Mesenteric fat pad (tissue), 1 donor: ENCODE measurements around the gene BTBD6.

- PRO-cap = no peak
Observed at GRCh38 chr14:104150190-104150555, 11.8 kb downstream of the KIF26A start.

- PRO-cap = no peak
Observed at GRCh38 chr14:104158744-104159420, 20.5 kb downstream of the KIF26A start.

- PRO-cap = no peak
Observed at GRCh38 chr14:104223836-104224269, 85.5 kb downstream of the KIF26A start.

- PRO-cap = no peak
Observed at GRCh38 chr14:104224270-104225044, 86.1 kb downstream of the KIF26A start.

DNA sequence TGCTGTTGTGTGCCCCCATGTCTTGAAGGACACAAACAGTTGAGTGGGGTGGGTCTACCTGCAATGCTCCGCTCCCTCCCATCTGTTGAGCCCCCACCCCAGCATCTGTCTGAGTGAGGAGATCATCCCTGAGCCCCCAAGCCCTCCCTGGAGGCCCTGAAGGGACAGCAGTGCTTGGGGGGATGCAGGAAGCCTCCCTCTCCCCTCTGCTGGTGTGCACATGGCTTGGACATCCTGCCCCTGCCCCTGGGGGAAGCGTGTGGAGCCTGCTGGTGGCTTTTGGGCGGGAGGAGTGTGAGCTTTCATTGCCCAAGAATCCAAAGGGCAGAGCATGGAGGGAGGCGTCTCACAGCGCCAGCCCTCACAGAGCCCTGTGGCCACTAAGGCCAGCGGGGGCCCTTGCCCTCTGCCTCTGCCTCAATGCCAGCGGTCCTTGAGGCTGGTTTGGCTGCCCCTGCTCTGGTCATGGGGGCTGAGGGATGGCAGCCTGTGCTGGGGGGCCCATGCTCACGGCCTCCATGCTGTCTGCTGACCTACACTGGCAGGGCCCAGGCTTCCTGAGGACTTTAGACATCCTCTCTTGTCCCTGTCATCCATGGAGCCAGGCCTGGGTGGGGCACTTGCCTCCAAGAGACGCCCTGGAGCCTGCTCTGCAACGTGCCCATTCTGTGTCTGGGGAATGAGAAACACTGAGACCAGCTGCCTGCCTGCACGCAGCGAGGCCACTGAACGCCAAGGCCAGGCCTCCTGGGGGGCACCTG, 143.3 kb downstream of the KIF26A start:
- PRO-cap = no peak

- PRO-cap = no peak
Observed at GRCh38 chr14:104435993-104436671, 143.4 kb upstream of the C14orf180 start.

DNA sequence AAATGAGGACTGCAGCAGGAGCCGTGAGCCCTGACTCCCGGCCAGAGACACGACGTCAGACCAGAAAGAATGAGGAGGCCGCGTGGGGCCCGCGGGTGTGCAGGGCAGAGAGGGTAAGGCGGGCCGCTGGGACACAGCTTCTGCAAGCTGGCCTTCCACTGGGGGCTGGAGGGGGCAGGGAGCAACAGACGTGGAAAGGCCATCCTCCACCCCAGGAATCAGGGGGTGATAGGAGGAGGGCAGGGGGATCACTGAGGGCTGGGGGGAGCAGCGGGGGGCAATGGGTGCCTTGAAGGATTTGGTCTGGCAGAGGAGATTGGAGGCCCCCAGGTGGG, 6.8 kb downstream of the C14orf180 start:
- PRO-cap = no peak

DNA sequence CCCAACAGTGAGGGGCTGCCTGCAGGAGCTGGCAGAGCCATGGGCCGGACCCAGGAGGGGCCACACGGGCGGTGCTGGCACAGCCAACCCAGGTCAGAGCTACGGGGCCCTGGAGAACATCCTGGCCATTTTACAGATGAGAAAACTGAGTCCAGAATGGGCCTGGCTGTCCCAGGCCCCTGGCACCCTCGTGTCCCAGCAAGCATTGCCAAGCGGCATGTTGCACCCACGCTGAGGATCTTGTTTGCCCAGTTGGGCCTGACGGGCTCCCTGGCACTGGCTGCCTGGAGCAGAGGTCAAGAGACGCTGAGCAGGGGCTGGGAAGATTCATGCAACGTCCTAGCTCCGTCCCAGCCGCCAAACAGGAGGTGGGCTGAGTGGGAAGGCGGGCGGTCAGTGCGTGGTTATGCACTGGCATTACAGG, 4.7 kb downstream of the INF2 start:
- PRO-cap = no peak

DNA sequence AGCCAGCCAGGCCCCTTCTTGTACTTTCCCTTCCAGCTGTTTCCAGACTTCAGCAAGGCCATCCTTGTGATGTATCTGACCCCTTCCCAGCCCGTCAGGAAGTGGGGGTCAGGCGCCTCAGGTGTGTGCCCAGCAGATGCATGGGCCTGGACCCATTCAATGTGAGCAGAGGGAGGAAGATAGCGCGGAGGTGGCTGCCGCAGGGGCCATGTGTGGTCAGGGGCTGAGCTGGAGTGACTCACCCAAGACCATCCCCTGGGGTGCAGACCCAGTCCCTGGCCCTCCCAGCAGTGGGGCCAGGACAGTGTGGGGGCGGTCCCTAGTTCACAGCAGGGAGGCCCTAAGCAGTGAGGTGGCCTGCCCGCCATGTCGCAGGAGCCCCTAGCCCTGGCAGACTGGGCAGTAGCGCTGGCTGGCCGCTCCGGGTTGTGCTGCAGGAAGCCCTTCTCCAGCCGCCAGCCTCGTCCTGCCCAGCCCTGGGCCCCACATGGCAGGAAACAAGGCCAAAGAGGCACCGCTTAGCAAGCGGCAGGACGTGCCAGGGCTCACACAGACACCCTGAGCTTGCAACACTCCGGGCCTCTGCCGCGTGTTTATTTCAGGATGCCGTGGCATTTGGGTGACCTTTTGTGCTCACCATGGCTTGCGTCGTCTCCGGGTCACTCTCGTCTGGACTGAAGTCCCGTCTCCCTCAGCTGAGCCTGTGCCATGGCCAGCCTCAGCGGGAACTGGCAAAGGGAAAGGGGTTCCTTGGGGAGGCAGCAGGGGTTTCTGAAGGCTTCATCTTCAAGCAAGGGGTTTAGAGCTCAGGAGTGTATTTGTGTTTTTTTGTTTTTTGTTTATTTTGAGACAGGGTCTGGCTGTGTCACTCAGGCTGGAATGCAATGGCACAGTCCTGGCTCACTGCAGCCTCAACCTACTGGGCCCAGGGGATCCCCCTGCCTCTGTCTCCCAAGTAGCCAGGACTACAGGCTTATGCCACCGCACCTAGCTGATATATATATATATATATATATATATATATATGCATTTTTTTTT, 12.2 kb downstream of the ADSS1 start:
- PRO-cap = no peak

DNA sequence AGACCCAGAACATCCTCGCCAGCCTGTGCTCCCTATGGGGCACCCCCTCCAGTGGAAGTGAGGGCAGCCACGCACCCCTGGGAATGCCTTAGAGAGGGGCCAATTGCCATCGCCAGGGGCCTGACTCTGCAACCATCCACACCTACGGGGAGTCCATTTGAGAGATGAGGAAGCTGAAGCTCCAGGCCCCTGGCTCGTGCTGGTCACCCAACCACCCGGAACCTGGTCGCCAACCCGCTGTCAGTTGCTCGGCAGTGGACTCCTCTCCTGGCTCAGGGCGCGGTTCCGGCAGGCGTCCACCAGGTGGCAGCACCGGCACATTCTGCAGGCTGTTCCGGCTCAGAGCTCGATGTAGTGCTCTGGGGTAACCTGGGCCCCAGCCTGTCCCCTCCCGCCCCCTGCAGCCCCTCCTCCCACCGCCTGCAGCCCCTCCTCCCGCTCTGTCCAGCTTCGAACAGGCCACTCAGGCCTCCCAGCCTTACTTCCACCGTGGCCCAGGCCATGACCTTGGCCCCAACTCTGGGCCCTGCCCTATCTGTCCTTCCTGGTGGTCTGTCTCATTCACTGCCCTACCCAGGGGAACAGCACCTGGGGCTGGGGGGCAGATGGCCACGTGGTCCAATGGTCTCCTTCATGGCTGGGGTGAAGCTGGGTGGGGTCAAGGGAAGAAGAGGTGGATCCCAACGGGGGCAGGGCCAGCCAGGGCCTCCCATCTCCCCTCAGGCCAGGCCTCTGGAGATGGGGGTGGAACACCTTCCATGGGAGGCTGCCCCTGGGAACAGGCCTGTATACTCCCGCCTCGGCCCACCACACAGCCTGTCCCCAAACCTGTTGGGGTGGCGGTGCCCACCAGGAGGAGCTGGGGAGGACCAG, 15.7 kb downstream of the SIVA1 start:
- PRO-cap = no peak

DNA sequence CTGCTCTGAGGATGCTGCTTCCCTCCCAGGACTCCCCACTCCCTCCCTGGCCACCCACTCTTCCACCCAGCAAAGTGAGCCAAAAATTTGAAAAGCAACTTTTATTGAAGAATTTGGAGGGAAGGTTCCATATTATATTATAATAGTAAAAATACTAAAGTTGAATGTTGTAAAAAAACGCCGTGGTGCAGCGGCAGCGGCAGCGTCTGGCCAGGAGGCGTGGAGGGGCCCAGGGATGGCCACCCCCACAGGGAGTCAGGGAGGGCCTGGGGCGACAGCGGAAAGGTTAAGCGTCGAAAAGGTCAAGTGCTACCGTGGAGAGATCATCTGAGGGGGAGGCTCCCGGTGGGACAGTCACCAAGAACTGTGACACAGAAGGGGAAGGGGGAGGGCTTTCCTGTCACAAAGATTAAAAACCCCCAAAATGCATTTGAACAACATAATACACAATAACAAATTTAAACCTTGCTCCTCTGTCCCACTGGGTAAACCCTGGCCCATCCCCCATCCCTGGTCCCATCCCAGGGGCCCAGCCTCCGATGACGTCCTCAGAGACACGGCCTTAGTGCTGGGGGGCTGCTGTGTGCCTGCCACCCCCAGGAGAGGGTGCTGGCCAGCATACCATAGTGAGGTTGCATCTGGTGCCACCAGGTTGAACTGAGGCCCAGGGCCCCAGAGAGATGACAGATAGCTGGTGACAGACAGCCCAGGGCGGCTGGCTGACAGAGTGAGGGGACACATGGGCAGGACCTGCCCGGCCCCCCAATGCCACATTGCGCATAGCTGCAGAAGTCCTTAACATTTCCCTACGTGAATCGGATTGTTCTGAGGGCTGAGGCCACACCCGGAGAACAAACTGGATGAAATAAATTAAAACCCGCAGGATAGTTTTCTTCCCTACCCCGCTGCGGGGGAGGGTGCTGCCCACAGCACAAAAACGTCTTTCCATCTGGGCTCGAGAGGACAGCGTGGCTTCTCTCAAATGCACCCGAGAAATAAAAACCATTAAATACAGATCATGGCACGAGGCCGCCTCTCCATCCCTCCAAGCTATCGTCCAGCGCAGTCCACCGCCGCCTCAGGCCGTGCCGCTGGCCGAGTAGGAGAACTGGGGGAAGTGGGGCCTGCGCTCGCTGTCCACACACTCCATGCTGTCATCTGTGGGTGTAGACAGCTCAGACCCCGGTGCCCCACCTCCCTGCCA, 16.7 kb downstream of the SIVA1 start:
- PRO-cap = no peak

DNA sequence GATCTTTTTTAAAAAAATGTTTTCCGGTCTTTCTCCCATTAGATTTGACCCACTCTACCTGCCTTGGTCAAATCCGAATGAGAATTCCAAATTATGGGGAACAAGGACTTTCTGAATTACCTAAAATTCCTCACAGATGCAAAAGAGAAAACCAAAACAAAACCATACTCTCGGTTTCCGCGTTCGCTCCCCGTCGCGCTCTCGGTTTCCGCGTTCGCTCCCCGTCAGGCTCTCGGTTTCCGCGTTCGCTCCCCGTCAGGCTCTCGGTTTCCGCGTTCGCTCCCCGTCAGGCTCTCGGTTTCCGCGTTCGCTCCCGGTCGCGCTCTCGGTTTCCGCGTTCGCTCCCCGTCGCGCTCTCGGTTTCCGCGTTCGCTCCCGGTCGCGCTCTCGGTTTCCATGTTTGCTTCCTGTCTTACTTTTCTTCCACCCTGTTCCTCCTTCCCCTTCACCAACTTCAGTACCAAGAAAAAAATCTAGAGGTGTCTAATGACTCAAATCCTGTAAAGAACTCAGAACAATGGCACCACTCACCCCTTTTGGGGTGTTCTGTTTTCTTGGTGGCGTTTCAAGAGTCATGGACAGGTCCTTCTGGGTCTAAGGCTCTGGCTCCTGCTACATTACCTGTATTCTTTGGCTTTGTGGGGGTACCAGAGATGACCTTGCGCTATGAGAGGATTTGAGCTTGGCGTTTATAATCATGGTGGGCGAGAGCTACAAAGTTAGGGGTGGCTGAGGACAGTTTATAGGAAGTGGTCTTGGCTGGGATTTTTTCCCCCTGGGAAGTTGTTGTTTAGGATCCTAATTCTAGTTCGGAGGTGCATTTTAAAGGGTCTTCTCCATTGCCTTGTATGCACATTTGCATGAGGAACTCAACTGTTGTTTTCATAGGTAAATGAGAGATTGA, 12.7 kb upstream of the CDCA4 start:
- PRO-cap = no peak

GRCh38 chr14:105059565-105060131, 5.6 kb downstream of the GPR132 start:
- PRO-cap = no peak

DNA sequence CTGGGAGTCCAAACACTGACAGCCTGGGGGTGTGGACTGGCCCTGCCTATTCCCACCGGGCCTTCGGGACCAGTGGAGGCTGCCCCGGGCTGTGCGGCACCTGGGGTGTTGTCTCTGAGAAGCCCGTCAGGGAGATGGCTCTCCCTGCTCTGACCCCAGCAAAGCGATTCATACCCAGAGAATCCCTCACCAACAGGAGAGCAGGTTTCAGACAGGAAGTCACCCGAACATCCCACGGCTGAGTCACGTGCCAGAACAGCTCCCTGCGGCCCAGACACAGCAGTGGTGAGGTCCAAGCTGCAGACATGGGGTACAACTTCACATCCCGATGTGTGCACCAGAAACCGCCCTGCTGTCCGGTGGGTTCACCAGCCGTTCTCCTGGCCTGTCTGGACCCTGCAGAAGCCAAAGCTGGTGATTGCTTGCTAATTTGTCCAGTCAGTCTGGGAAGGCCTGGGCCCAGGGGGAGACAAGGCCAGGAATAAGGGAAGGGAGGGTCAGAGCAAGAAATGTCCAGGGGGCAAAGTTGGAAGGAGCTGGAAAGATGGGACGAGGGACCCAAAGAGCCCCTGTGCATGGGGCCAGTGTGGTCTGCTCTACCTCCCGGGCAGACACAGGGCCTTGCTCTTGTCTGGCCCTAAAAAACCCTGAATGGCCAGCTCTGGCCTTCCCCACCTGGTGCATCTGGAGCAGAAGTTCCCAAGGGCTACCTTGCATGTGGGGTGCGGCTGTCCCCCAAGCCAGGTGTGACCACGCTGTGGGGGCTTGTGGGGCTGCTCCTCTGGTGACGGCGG, 2.2 kb upstream of the GPR132 start:
- PRO-cap = no peak

DNA sequence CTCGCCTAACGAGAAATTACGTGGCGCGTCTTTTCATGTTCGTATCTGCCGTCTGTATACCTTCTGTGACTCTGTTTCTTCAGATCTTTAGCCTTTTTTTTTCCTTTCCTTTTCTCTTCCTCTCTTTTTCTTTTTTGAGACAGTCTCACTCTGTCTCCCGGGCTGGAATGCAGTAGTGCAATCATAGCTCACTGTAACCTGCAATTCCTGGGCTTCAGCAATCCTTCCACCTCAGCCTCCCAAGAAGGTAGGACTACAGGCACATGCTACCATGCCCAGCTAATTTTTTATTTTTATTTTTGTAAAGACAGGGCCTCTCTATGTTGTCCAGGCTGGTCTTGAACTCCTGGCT, 15.2 kb upstream of the GPR132 start:
- PRO-cap = no peak

GRCh38 chr14:105091216-105092130, 26.2 kb upstream of the GPR132 start:
- PRO-cap = no peak

GRCh38 chr14:105152807-105153496, 15.6 kb downstream of the JAG2 start:
- PRO-cap = no peak

DNA sequence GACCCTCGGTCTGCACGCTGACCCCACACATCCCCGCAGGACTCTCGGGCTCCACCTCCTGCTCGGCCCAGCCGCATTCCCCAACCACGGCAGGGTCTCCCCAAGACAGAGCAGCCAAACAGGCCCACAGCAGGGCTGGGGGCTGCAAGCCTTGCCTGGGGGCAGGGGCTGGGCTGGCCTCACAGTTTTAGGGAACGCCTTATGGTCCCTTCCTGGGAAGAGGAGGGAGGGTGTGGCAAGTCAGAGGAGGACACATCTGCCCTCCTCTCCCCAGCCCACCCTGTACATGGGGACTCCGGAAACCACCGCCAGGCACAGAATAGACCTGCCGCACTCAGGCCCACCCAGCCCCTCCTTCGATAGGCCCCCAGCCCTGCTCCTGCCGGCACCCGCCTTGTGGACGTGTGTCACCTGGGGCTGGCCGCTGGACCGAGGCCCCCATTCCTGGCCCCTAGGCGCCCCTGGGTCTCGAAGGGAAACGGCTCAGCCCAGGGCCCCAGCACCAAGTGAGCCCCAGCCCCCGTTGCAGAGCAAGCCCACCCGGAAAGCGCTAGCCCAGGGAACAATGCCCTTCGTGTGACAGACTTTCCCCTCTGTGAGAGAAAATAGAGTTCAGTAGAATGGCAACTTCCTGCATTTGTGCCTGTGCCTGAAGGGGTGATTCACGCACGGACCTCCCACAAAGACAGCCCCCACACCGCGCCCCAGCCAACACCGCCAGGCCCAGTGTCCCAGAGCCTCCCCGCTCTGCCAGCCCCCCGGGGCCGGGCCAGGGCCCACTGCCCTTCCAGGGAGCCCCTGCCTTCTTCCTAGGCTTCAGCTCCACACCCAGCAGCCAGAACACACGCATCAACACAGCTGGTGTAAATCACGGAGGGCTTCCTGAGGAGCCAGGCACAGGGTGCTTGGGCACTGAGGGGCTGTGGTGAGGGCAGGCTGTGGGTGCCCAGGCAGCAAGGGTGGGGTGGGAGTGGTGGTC, 12.0 kb upstream of the NUDT14 start:
- PRO-cap = no peak

DNA sequence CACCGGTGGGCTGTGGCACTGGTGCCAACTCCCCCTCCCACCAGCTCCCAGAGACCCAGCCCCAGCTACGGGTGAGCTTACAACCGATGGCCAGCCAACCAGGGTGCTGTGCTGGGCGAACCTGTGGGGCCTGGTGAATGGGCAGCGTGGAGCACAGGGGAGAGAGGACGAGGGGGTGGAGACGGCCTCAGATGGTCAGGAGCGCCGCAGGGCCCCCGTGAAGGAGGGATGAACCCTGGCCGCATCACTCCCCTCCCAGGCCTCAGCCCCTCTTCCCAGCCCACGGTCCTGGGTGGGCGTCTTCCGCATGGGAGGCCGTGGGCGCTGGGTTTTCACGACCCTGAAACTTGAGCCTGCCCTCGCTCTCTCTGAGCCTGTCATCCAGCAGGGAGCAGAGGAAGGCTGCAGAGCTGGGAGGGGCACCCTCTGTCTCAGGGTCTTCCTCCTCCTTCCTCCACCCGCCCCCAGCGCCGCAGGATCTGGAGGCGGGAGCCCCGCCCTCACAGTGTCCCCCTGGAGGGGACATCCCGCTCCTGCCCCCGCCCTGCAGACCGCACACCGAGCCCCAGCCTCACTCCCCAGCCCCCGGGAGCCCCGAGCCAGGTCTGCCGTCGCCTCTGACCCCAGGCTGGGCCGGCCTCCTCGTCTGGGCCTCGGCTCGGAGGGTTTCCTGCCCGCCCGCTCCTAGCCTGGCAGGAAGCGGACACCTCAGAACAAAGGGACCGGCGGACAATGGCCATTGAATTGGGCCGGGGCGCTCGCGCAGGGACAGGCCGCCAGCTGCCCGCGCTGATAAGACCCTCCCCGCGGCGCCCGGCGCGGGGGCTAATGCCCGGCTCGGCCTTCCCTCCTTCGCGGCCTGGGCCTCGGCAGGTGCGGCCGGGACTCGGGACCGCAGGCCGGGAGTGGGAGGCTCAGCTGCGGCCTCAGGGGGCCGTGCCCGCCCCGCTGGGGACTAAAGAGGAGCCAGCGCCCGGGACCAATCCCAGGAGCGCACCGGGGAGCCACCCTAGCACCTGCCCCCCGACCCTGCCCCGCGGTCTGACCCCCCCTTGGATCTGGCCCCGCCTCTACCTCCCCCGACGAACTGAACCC, 15.2 kb upstream of the NUDT14 start:
- PRO-cap = no peak

DNA sequence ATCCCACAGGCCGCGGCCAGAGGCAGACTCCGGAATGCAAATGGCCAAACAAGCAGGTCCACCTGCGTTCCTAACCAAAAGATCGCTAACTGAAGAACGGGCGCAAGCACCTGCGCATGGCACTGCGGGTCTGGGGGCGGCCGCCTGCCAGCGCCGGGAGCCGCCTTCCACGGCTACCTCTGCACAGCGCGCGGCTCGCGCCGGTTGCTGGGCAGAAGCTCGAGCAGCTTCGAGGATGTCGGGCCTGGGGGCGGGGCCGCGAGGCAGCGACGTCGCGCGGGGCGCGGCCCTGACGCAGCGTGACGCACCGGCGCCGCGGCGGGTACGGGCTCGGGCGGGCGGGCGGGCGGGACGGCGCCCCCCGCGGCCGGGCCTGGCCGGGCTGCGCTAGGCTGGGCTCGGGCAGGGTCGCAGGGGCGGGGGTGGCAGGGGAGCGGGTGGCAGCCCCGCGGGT, at the start of gene BTBD6:
TSS of gene BTBD6 (plus strand) at position 295 of the 454 bp plus-strand sequence.
- PRO-cap = unidirectional peak, plus-strand start at position 300 of the sequence